Lower leg skin (tissue), 2 donors: ENCODE measurements around a stretch of chr14.

DNA sequence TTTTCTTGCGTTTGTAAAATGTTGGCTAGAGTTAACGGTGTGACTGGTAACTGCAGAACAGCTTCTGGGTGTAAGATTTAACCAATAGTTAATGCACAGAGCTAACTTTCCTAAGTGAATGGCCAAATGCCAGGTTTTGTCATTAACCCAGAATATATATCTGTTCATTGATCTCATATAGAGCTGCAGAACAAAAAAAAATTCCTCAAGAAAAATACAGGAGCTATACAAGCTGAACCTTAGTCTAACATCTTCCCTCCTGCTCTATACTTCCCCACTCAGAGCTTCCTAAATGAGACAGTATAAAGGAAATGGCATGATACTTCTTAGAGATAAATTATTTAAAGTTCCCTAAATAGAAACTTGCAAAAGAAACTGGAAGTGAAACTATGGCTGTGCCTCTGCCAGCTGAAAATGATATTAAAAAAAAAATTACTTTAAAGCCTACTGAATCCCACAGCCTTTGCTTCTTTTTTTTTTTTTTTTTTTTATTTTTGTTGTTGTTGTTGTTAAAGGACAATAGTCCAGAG lies 11.6 kb upstream of the NEK9 start:
- PRO-cap = no peak
- RAMPAGE, long total RNA, 2 experiments = no peak in any of the 2 experiments

DNA sequence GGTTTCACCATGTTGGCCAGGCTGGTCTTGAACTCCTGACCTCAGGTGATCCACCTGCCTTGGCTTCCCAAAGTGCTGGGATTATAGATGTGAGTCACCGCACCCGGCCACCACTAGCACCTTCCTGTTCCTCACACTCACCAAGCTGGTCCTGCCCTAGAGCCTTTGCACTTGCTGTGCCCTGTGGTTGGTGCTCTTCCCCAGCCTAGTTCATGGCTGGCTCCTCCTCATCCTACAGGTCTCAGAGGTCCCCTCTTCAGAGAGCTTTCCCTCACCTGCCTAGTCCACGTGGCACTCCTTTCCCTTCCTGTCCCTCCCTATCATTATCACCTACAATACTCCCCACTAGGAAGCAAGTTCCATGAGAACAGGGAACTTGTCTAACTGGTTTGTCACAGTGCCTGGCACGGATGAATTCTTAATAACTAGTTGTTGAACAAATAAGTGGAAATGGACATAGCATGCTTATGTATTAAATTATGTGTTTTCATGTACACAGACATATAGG lies 24.0 kb upstream of the TMED10 start:
- PRO-cap = no peak
- RAMPAGE, long total RNA, 2 experiments = no peak in any of the 2 experiments

DNA sequence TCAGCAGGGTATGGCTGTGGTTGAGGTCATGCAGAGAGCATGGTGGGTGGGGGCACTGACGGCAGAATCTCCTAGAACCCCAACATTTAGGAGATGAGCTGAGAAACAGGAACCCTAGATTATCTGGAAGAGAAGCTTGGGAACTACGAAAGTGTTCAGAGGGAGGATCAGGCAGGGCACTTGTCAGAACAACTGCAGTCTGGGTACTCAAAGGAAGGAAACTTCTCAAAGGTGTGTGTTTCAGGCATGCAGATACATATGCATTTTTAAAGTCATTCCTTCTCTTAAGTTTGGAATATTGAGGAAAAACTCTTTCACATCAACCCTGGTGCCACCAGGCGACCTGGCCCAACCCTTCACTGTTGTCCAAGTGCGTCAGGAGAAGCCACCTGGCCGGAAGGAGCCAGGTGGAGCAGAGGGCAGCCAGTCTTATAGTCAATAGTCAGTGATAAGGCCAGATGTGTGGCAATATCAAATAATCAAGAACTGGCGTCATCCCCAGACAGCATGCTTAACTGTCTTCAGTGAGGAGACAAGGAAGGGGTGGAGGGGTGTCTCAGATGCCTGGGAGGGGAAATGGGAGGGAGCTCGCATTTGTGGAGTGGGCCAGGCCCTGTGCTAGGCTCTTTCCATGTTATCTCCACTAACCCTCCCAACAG lies 49.2 kb upstream of the FOS start:
- PRO-cap = no peak
- RAMPAGE, long total RNA, 2 experiments = no peak in any of the 2 experiments

DNA sequence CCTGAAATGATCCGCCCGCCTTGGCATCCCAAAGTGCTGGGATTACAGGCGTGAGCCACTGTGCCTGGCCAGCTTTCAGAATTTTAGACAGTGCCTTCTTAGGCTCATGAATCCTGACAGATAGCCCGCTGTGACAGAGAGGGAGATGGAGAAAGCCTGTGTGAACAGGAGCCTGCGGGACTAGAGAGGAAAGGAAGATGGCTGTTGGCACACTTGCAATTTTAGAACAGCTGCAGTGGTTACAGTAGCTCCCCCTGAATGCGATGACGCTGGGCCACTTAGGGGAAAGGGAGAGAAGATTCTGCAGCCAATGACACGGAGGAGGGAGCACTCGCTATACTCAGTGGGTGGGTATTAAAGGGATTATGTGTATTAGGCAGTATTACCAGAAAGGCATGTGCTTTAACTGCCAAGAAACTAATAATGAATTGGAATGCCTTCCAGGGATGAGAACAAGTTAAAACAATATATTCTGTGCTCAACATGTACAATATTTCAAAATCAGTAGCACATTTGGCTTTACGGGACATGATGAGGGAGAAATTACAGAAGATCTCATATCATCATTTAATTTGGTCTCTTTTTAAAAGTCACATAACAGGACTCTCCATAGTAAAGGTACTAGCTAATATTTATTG lies 36.1 kb upstream of the FOS start:
- PRO-cap = no peak
- RAMPAGE, long total RNA, 2 experiments = no peak in any of the 2 experiments

DNA sequence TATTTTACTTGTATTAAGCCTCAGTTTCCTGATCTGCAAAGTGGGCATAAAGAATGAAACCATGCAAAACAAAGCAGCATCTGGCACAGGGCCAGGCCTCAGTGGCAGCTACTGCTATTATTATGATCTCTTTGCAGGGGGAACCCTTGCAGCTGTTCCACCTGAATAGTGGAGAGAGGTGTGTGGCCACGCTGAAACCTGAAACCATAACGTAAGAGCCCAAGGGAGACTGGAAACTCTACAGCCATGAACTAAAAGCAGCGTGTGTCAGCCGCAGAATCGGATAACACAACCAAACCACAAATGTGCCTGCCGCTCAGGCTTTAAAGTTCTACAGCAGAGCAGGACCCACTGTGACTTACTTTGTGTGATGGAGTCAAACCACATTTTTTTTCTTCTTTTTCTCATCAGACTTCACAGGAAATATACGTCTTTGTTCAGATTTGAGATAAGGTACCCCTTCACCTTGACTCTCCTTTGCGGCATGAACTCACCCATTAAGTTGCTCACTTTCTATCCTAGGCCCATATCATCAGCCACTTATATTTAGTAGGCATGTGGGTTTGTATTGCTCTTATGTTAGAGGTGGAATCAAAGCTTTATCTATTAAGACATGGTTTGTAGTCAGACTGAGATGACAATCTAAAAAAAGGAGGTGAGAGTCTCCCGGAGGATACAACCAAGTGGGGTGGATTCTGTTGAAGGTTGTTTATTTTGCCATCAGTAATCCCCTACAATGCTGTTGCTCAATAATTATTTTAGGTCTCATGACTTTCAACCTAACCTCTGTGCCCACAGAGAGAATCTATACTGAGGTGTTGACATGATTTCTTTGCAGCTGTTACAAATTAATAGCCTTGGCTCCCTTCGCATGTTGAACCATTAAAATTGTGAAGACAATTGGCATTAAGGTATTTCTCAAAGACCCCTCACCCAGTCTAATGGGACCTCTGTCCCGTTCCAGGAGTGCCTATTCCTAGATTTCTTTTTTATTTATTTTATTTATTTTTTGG lies 28.9 kb upstream of the FOS start:
- PRO-cap = no peak
- RAMPAGE, long total RNA, 2 experiments = no peak in any of the 2 experiments

- PRO-cap = bidirectional peak, plus-strand start at chr14:75279649, minus-strand start at chr14:75279517
- RAMPAGE, long total RNA, 2 experiments = no peak in any of the 2 experiments
These were observed 670 bp downstream of the FOS start for GRCh38 chr14:75279235-75279761.

- PRO-cap = no peak
- RAMPAGE, long total RNA, 2 experiments = no peak in any of the 2 experiments
These were observed 52.9 kb downstream of the FOS start for GRCh38 chr14:75331436-75331955.

GRCh38 chr14:75436985-75437716 lies 9.3 kb downstream of the JDP2 start:
- PRO-cap = no peak
- RAMPAGE, long total RNA, 2 experiments = no peak in any of the 2 experiments

- PRO-cap = no peak
- RAMPAGE, long total RNA, 2 experiments = no peak in any of the 2 experiments
These were observed 12.9 kb downstream of the JDP2 start for GRCh38 chr14:75440359-75441564.

DNA sequence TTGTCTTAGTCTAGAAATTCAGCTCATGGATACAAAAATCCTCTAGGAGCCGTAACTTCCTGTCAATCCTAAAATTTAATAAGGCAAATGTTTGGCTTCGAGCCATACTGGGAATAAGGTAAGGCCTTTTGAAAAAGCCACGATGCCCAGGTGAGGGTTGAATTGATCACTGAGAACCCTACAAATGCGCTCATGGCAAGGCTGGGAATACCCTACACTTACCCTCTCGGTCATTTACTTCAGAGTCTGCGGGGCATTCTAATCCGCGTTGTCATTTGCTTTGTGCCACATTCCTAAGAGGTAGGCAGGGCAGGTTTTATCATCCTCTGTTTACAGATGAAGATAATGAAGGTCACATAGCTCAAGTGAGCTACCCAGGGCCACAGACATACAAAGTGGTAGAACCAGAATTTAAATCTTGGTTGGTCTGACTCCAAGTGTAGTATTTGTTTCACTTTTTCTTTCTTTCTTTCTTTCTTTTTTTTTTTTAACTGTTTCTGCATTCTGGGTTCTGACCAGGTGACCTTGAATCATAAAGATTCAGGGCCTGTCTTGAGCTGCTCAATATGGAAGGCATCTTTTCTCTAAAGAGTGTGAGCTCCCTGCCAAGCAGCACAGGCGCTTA lies 868 bp upstream of the BATF start:
- PRO-cap = no peak
- RAMPAGE, long total RNA, 2 experiments = no peak in any of the 2 experiments

DNA sequence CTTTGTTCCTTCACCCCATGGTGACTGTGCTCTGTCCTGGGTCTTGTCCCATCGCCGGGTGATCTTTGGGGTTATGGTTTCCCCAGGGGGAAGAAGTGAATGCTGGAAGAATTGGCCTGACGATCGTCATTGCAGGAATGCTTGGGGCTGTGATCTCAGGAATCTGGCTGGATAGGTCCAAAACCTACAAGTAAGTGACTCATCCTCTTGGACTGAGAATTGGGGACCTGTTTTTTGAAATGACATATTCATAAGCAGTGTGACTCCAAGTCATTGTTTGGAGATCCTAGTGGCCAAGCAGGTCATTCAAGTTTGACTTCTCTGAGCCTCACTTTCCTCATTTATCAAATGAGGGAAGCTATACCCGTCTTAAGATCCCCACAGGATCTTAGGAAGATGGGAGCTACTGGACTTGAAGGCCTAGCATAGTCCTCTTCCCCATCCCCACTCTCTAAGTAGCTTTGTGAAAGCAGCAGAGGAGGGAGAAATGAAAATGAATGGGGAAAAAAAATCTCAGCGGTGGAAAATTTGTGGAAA lies 25.8 kb downstream of the ERG28 start:
- PRO-cap = no peak
- RAMPAGE, long total RNA, 2 experiments = no peak in any of the 2 experiments

DNA sequence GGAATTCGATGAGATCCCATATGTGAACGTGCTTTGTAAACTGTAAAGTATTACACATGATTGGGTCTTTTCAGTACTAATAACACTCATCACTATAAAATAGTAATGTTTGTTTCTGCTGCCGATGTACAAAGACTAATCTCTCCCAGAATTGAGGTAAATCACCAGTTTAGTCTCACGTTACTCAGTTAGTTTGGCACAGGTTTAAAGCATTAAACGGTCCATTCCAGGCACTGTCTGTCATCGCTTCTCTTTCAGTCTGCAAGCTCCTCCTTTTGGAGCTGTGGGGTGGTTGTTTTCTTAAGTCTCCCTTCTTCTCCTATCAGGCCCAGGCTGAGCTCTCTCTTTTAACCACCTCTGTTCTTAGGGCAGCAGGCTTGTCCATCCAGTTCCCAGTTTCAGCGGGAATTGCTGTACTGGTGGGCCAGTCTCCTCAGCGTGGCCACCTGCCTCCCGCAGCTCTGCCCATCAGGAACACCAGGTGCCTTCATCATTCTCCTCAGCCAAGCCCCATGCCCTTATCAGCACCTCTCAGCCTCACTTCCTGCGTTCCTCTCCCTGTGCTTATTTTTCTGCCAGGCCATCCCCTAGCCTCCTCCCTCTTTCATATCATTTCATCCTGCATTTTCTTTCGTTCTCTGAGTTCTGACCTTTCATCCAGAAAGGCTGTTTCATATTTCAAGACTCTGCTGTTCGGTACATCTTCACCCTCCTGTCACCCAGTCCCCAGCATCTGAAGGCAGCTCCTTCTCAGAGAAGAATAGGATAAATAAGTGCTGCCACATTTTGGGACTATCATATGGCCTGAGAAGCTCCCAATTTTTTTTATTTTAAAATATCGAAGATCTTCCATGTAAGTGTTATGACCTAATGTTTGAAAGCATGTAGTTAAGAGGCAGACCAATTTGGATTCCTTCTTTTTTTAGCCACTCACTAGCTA lies 148.9 kb downstream of the TGFB3 start:
- PRO-cap = no peak
- RAMPAGE, long total RNA, 2 experiments = no peak in any of the 2 experiments

GRCh38 chr14:75941028-75941256 lies 40.9 kb downstream of the TGFB3 start:
- PRO-cap = no peak
- RAMPAGE, long total RNA, 2 experiments = no peak in any of the 2 experiments

DNA sequence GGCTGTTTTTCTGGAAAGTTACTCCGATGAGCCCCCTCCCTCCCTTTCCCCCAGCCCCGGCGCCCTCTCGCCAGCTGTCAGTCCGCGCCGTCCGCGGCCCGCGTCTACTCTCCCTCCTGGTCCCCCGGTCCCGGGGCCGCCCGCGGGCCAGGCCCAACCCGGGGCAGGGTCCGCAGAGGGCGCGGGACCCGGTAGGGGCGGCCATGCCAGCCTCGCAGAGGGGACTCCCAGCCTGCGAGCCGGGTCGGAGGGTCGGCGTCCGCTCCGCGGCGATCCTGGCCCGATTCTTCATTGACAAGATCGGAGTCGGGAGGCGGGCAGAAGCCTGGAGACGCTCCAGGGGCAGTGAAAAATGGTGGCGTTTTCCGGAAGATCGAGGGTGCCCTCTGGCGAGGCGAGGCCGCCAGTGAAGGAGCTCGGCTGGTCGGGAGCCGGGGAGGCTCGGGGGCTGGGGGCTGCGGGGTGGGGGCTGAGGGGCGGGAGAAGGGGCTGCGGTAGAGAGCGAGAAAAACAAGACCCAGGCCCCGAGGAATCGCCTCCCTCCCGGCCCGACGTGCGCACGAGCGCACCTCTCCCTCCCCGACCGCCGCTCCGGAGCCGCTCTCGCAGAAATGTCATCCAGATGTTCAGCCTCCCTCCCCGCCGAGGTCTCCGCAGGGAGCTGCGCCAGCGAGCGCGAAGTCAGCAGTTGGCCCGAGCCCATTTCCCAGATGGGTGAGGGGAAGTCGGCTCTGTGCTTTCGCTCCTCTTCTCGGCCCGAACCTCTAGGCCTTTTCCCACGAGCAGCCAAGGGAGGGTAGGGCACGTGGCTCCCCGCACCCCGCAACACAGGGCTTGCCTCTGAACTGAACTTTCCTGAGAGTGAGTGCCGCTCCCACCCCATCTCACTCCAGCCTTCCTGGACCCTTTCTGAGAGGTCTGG lies 690 bp upstream of the TGFB3 start:
- PRO-cap = bidirectional peak, plus-strand start at position 371 of the sequence, minus-strand start at position 293 of the sequence; unidirectional peak, minus-strand start at position 585 of the sequence; unidirectional peak, minus-strand start at position 766 of the sequence
- RAMPAGE, long total RNA, 2 experiments = start-site peak on the minus strand in 1 of 2 experiments, centred at position 780 of the sequence, 5 reads per replicate

GRCh38 chr14:76090590-76091061 lies 61.1 kb upstream of the GPATCH2L start:
- PRO-cap = no peak
- RAMPAGE, long total RNA, 2 experiments = no peak in any of the 2 experiments

DNA sequence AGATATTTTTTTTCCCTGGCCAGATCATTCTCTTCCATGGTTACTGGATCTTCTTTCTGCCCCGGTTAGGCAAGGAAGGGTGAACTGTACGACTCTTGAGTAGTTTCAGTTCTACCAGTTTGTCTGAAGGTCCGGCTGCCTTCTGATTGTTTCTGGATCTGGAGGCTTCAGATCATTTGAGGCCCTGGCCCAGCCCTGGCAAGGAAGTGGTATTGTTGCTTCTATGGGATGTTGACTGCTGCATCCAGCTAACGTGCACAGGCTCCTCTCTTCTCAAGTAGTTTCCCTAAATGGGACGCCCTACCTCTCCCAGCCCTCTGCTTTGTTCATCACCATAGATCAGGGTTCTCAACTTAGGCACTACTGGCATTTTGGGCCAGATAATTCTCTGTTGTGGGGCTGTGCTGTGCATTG lies 12.2 kb downstream of the GPATCH2L start:
- PRO-cap = no peak
- RAMPAGE, long total RNA, 2 experiments = no peak in any of the 2 experiments

DNA sequence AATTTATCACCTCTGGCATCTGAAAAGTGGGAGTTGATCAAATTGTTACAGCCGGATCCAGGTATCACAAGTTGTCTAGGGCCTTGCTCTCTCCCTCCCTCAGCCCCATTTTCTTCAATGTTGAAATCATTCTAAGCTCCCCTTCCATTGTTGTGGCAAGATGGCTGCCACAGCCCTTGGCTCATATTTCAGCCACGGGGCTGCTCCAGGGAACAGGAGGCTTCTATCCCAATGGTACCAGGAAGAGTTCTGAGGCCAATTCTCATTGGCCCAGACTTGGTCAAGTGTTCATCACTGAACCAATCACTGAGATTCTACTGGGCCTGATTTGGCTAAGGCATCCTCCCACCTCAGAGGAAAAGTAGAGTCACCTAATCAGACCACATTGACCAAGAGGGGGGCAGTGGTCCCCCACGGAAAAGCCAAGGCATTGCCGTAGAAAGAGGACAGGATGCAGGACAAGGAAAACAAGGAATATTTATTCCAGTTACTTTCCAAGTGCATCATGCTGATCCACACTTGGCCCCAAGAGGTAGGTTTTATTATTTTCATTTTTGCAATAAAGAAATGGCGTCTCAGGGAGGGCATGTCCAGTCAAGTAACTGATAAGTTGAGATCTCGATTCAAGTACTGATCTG lies 106.3 kb downstream of the GPATCH2L start:
- PRO-cap = no peak
- RAMPAGE, long total RNA, 2 experiments = no peak in any of the 2 experiments

- PRO-cap = no peak
- RAMPAGE, long total RNA, 2 experiments = no peak in any of the 2 experiments
These were observed 65.4 kb upstream of the ESRRB start for GRCh38 chr14:76310551-76310923.

GRCh38 chr14:76337458-76337943 lies 38.4 kb upstream of the ESRRB start:
- PRO-cap = no peak
- RAMPAGE, long total RNA, 2 experiments = no peak in any of the 2 experiments

GRCh38 chr14:76762265-76763026 lies 1.2 kb downstream of the VASH1 start:
- PRO-cap = no peak
- RAMPAGE, long total RNA, 2 experiments = start-site peak on the plus strand in 1 of 2 experiments, at chr14:76762724-76762960 at its widest, 5 to 6 reads per replicate